Measurements from ENCODE around the gene MOV10L1.

DNA sequence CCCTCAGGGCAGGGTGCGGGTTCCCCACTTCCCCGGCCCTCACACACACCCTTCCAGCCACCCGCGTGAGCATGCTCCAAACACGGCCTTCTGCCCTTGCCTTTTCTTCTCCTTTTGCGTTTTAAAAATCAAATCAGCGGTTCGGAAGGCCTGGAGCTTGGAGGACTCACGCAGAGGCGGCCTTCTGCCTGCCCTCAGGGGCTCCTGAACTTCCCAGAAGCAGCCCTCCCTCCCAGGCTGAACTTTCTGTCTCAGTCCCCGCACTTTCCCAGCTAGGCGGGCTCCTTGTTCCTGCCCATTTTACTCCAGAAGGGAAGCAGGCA lies 98.3 kb downstream of the TAFA5 start:
- PRO-cap = no peak
- RAMPAGE, long total RNA, 4 experiments = no peak in any of the 4 experiments

GRCh38 chr22:49016244-49016708 lies 526.9 kb downstream of the TAFA5 start:
- PRO-cap = no peak
- RAMPAGE, long total RNA, 4 experiments = no peak in any of the 4 experiments

- PRO-cap = no peak
- RAMPAGE, long total RNA, 4 experiments = no peak in any of the 4 experiments
These were observed 222.3 kb downstream of the BRD1 start for GRCh38 chr22:49605472-49605719.

- PRO-cap = no peak
- RAMPAGE, long total RNA, 4 experiments = no peak in any of the 4 experiments
These were observed 39.2 kb downstream of the BRD1 start for GRCh38 chr22:49788361-49789020.

DNA sequence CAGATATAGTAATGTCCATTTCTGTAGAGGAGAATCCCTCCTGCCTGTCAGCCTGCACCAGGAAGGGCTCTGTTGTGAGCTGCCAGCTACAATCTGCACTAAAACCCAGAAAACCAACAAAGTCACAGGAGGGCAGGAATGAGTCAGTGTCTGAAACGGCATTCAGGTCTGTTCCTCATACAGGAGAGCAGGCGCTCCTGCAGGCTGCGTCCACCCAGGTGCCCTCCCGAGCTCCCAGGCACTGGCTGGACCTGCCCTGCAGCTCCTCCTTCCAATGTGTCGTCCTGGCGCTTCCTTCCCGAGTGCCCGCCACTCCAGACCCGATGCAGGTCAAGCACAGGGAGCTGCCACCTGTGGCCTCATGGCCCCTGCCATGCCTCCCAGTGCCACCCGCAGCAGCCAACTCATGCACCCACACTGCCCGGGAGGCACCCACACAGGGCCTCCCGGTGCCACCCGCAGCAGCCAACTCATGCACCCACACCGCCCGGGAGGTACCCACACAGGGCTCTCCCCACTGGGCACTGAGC lies 12.0 kb downstream of the BRD1 start:
- PRO-cap = no peak
- RAMPAGE, long total RNA, 4 experiments = no peak in any of the 4 experiments

DNA sequence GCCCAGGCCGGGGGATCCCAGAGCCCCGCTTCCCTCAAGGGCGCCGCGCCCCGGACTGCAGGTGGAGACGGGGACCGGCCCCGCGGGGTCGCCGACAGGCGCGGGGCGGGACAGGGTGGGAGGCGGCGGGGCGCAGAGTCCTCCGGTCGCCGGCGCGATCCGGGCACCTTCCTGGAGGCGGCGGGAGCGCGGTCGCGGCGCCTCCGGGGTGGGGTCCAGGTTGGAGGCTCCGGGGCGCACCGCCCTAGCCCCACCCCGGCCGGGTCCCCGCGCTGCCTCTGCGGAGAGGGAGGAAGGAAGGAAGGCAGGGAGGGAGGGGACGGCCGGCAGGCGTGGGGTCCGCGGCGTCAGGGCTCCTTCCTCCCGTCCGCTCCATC lies 4.4 kb upstream of the ZBED4 start:
- PRO-cap = no peak
- RAMPAGE, long total RNA, 4 experiments = no peak in any of the 4 experiments

DNA sequence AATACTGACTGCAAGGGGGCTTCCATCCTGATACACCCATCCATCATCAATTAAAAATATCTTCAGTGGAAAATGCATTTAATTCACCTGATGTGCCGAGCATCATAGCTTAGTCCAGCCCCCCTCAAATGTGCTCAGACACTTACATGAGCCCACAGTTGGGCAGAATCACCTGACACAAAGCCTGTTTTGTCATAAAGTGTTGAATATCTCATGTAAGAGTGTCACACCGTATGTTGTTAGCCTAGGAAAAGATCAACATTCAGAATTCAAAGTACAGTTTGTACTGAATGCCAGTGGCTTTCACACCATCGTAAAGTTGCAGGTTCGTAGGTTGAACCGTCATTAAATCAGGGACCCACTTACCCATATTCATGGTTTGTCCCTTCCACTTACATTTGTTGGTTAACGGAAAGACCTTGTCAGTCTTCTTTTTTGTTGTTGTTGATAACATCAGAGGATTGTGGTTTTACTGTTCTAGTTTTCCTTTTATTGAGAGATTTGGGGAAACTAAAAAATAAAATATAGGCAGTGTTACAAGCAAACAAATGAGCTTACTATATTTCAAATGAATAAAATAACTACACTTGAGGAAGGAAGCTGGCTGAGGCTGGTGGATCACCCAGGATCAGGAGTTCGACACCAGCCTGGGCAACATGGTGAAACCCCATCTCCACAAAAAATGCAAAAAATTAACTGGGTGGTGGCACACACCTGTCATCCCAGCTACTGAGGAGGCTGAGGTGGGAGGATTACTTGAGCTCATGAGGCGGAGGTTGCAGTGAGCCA lies 14.3 kb downstream of the ZBED4 start:
- PRO-cap = no peak
- RAMPAGE, long total RNA, 4 experiments = no peak in any of the 4 experiments

- PRO-cap = no peak
- RAMPAGE, long total RNA, 4 experiments = no peak in any of the 4 experiments
These were observed 29.7 kb downstream of the ZBED4 start for GRCh38 chr22:49883244-49883940.

DNA sequence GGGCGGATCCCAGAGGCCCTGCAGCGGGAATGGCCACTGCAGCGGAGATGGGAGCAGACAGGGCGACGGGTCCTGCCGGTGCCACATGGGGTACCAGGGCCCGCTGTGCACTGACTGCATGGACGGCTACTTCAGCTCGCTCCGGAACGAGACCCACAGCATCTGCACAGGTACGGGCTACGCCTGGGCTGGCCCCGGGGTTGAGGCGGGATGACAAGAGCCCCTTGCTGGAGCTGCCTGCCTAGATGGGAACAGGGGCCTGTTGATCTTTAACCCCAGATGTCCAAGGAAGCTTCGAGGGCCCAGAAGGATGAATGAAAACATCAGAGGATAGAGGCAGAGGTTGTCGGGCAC lies 3.1 kb downstream of the CRELD2 start:
- PRO-cap = no peak
- RAMPAGE, long total RNA, 4 experiments = no peak in any of the 4 experiments

- PRO-cap = no peak
- RAMPAGE, long total RNA, 4 experiments = no peak in any of the 4 experiments
These were observed 8.6 kb downstream of the CRELD2 start for GRCh38 chr22:49926883-49927581.

DNA sequence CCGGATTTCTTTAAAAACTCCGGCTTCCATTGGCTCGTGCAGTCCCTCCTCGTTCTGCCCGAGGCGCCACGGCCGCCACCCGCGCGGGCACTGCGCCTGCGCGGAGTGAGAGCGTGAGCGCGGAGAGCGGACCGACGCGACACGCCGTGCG lies 309 bp upstream of the PIM3 start:
- PRO-cap = bidirectional peak, plus-strand start at position 108 of the sequence, minus-strand start outside the sequence
- RAMPAGE, long total RNA, 4 experiments = no peak in any of the 4 experiments

GRCh38 chr22:49966310-49966730 lies 5.7 kb downstream of the PIM3 start:
- PRO-cap = no peak
- RAMPAGE, long total RNA, 4 experiments = no peak in any of the 4 experiments

DNA sequence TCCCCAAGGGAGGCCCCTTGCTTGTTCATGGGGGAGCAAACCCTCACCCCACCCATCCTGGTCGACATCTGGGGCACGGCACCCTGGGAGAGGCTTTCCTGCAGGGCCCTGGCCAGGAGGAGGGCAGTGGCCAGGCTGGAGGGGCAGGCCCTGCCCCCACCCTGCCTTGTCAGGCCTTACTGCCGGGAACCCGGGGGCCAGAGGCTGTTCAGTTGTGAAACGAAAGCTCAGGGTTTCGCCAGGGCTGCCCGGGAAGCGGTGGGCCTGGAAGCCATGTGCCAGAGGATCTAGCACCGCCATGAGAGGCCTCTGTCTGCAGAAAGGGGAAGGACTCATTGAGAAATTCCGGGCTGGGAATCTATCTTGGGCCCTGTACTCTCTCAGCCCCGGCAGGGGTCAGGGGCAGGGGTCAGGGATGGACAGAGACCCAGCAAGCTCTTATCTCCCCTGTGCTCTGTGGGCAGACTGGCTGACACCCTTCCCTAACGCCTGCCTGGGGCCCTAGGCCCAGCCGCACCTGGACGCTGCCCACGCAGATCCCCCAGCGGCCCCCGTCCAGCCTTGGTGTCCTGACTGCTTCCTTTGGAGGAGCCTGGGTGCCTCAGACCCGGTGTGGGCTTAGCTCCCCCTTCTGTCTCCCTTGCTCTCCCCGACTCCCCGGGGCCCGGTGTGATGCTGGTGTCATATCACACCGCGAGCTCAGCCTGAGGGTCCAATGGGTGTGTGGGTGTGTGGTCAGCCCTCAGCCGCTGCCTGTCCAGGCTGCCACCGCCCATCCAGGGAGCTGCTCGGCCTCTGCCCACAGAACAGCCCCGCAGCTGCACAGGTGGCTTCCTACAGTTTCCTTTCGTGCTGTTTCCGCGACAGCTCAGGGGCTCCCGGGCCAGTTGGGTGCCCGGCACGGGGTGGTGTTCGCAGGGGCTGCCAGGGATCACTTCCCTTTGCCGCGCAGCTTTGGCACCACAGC lies 6.4 kb downstream of the PIM3 start:
- PRO-cap = no peak
- RAMPAGE, long total RNA, 4 experiments = no peak in any of the 4 experiments

- PRO-cap = no peak
- RAMPAGE, long total RNA, 4 experiments = no peak in any of the 4 experiments
These were observed 19.6 kb downstream of the IL17REL start for GRCh38 chr22:49992790-49993558.

GRCh38 chr22:50089554-50090091 lies at the start of gene MOV10L1:
Gene MOV10L1 (plus strand): TSS chr22:50090006.
- PRO-cap = no peak
- RAMPAGE, long total RNA, 4 experiments = no peak in any of the 4 experiments

DNA sequence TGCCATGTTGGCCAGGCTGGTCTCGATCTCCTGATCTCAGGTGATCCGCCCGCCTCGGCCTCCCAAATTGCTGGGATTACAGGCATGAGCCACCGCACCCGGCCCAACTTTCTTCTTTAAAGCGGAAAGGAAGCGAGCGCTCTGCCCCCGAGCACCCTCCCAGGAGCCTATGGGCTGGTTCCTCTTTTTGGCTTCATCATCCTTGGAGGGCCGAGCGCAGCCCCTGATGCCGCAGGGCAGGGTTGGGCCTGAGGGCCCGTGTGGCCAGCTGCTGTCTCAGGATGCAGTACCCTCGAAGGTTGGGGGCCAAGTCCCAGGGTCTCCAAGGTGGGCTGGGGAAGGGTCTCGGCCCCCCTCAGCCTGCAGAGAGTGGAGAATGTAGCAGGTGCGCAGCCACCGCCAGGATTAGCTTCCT lies 2.7 kb downstream of the PANX2 start:
- PRO-cap = no peak
- RAMPAGE, long total RNA, 4 experiments = no peak in any of the 4 experiments

GRCh38 chr22:50188189-50189300 lies 2.8 kb downstream of the TRABD start:
- PRO-cap = no peak
- RAMPAGE, long total RNA, 4 experiments = no peak in any of the 4 experiments

- PRO-cap = no peak
- RAMPAGE, long total RNA, 4 experiments = no peak in any of the 4 experiments
These were observed 5.9 kb upstream of the SELENOO start for GRCh38 chr22:50194664-50195469.

- PRO-cap = no peak
- RAMPAGE, long total RNA, 4 experiments = no peak in any of the 4 experiments
These were observed 31.5 kb downstream of the SBF1 start for GRCh38 chr22:50443320-50443722.

GRCh38 chr22:50473011-50473624 lies 1.7 kb downstream of the SBF1 start:
- PRO-cap = no peak
- RAMPAGE, long total RNA, 4 experiments = no peak in any of the 4 experiments

Measured in suprapubic skin (tissue), 4 donors.